ENCODE data around the genes CLEC4A and MFAP5.

DNA sequence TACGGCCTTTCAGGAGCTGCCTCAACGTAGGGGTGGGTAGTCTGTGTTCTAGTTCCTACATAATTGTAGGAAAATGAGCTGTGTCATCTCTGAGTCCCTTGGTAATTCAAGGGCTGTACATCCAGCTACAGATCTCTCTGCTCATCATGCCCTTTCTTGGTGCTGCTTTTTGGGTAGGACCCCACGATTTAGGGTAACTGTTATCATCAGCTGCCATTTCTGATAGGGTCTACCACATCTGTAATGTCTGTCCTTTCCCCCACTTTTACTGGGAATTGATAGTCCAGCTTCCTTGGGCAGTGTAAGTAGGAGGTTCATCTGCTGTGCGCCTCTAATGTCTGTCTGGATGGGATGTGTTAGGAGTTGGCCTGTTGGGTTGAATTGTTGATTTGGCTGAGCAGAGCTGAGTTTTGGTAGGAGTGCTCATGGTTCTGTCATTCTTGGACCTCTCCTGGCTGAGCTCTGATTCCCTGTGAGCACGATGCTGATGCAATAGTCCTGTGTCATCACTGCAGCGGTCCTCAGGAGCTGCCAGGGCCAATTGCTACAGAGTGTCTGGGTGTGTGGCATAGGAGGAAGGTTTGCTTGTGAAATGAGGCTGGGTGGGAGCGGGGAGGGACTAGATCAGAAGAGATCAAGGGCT, 21.0 kb downstream of the PEX5 start:
- PRO-cap, result no peak

GRCh38 chr12:7906119-7906738, 29.8 kb downstream of the SLC2A3 start:
- PRO-cap, result no peak

DNA sequence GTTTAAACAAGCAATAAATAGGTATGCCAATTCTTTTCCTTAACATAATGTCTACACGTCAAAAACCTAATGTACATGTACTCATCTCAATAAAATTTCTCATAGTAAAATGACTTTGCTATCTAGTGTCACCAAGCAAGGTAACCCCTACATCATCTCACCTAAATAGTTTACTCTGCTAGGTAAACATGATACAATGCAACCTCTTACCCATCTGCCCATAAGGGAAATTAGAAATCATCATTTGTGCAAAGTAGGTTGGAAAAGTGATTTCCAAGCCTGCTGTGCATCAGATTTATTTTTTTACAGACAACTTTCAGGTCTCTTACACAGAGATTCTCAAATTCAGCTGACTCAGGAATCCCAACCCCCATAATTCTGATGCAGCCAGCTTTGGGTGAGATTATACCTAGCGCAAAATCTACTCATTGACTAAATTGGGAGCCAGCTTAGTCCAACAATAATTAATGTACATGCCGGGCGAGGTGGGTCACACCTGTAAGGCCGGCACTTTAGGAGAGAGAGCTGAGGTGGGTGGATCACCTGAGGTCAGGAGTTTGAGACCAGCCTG, 8.6 kb downstream of the SLC2A3 start:
- PRO-cap, result no peak

- PRO-cap, result no peak
These were observed 2.1 kb downstream of the C3AR1 start for GRCh38 chr12:8063909-8064581.

DNA sequence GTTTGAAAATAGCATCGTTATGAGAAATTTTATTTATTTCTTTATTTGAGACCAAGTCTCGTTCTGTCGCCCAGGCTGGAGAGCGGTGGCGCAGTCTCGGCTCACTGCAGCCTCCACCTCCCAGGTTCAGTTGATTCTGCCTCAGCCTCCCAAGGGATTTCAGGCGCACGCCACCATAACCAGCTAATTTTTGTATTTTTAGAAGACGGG, 7.2 kb downstream of the NECAP1 start:
- PRO-cap, result no peak

- PRO-cap, result no peak
These were observed at the start of gene CLEC4A for GRCh38 chr12:8123415-8124117. TSS of gene CLEC4A (plus strand) at chr12:8123617.

DNA sequence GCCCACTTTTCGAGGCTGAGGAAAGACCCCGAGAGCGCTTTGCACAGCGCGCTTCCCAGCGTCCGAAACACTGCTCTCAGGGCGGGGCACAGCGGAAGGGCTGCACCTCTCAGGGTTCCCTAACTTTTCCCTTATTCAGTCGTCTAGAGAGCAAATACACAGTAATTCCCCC, 6.2 kb downstream of the FAM90A1 start:
- PRO-cap, result no peak

DNA sequence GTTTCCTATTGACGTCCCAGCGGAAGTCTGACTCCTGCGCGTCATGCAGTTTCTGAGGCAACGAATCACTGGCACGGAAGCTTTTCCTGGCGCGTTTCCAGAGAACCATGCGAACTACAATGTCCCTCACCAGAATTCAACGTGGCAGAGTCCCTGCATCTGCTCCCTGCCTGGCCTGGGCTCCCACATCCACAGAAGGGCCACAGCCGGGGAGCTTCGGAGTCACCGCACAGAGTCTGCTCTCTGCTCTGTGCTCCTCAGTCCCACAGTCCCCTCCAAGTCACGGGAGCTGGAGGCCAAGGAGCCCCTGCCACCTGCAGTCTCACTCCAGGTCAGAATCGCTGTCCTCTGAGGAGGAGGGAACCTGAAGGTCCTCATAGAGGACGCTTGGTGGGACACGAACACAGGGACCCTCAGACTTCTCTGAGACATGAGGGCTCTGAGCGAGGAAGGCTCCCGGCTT, 5.9 kb downstream of the FAM90A1 start:
- PRO-cap, result no peak

DNA sequence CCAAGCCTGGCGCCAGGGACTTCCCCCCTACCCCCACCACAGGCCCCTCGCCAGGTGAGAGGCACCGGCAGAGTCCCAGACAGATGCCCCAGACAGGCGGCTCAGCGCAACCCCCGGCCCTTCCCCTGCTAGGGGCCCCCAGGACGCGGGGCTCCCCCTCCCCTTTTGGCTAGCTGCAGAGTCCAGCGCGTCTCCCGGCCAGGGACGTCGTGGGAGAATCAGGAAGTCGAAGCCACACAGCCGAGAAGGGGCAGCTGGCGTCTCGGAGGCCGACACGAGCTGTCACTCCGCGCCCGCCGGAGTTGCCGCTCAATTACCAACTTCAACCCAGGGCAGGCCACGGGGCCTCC, 65.9 kb upstream of the CLEC6A start:
- PRO-cap, result no peak

DNA sequence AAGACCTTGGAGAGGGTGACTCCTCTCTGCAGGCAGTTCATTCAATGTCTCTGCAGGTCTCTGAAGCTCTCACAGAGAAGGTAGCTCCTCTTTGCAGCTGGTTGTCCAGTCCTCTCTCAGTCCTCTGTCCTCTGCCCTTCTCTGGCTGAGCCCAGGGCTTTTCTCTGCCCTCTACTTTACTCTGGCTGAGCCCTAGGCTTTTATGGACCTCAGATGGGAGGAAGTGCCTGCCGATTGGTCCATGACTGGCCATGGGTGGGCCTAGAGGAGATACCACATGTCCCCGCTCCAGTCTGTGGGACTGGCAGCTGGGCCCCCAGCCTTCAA, 27.0 kb upstream of the CLEC4E start:
- PRO-cap, result no peak

GRCh38 chr12:8658452-8658806, 4.2 kb downstream of the MFAP5 start:
- PRO-cap, result no peak

GRCh38 chr12:8662603-8663380, at the start of gene MFAP5:
TSS of gene MFAP5 (minus strand) at chr12:8662826.
- PRO-cap, result no peak

GRCh38 chr12:8699606-8700066, 1.8 kb downstream of the RIMKLB start:
- PRO-cap, result no peak

- PRO-cap, result no peak
These were observed 11.1 kb downstream of the PHC1 start for GRCh38 chr12:8925207-8925961.

- PRO-cap, result no peak
These were observed 12.8 kb downstream of the PHC1 start for GRCh38 chr12:8926882-8927660.

- PRO-cap, result no peak
These were observed 7.3 kb downstream of the KLRG1 start for GRCh38 chr12:8996549-8997193.

DNA sequence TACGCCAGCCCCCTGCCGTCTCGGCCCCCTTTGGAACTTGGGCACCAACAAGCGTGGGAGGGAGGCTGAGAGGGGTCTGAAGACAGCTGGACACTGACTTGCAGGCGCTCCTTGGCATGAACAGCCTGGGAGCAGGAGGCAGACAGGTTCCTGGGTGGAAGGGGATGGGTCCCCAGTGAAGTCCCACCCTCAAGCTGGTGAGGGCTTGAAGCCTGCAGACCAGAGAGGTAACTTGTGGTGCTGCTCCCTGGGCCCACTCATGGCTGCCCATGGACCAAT, 50.3 kb downstream of the A2M start:
- PRO-cap, result no peak

- PRO-cap, result no peak
These were observed 45.3 kb downstream of the A2M start for GRCh38 chr12:9070472-9070846.

DNA sequence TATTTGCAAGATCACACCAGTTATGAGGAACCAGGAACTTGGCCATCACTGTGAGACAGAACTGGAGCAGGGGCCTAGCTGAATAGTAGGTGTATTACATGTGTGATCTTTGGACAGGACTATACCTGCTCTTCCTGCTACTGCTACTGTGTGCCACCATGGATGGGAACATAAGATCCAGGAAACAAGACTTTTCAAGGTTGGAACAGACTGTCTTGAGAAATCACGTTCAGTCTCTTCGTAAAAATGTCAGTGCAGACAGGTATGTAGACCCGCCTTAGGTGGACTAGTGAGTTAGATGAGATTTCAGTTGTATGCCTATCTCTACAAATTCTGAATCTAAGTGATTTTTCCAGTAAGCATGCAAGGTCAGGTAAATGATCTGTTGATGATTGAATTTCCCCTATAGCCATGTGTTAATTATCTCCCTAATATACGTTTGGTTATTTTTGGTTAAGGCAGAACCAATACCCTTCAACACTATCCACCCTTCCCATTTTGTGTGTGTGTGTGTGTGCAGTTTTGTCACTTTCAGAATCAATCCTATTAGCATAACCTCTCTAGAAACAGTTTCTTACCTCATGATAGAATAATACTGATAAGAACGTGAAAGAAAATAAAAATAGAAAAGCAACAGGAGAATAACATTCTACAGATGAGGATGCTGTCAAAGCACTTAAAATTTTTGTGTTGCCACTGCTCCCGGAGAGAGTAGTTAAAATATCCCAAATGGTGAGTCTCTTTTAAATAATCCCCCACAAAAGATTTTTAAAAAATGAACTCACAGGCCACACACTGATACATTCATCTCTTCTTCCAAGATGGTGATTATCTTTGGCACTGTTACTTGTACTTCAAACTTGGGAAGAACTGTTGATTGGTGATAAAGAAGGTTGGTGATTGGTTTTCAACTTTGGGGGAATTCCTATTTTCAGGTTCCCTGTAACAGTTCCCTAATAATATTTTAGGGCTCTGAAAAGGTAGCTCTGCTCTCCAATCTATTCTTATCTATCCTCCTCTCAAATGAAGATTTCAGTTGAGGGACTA, 6.9 kb downstream of the A2M start:
- PRO-cap, result no peak

GRCh38 chr12:9113123-9113775, 2.5 kb downstream of the A2M start:
- PRO-cap, result no peak

Measured in left common carotid artery plus branches (tissue), 1 donor.